Hair follicle dermal papilla cell (primary cell): ENCODE results near the genes SAMD13 and SYDE2.

GRCh38 chr1:81920114-81920790, 119.5 kb downstream of the ADGRL2 start:
- CAGE, long polyA plus RNA, result no peak

- CAGE, long polyA plus RNA, result no peak
These were observed 361.7 kb downstream of the ADGRL2 start for GRCh38 chr1:82162538-82162797.

- CAGE, long polyA plus RNA, result no peak
These were observed 816.7 kb downstream of the TTLL7 start for GRCh38 chr1:83181982-83182962.

DNA sequence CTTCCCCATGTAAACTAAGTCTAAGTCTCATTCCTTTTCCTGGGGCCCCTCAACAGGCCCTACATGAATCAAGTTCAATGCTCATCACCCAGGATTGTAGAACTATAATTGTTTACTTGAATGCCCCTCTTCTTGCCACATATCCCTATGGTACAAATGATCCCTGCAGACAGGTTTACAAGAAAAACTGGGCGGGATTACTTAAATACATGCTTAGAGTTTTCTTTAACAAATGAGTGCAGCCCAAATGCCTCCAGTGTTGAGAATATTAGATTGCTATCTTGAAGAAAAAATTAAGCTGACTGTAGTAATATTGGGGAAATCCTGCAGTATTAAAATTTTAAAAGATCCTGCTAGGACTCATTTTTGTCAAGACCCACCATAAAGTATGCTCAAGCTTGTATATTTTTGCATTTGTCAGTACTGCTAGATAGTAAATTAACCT, 331.2 kb downstream of the TTLL7 start:
- CAGE, long polyA plus RNA, result no peak

- CAGE, long polyA plus RNA, result no peak
These were observed 138.0 kb downstream of the TTLL7 start for GRCh38 chr1:83860877-83861295.

GRCh38 chr1:84300898-84301827, at the start of gene SAMD13:
TSS of gene SAMD13 (plus strand) at chr1:84301708.
- CAGE, long polyA plus RNA, result no peak

GRCh38 chr1:84365555-84366395, 32.5 kb upstream of the DNASE2B start:
- CAGE, long polyA plus RNA, result no peak

- CAGE, long polyA plus RNA, result no peak
These were observed 485 bp upstream of the SPATA1 start for GRCh38 chr1:84505553-84506248.

DNA sequence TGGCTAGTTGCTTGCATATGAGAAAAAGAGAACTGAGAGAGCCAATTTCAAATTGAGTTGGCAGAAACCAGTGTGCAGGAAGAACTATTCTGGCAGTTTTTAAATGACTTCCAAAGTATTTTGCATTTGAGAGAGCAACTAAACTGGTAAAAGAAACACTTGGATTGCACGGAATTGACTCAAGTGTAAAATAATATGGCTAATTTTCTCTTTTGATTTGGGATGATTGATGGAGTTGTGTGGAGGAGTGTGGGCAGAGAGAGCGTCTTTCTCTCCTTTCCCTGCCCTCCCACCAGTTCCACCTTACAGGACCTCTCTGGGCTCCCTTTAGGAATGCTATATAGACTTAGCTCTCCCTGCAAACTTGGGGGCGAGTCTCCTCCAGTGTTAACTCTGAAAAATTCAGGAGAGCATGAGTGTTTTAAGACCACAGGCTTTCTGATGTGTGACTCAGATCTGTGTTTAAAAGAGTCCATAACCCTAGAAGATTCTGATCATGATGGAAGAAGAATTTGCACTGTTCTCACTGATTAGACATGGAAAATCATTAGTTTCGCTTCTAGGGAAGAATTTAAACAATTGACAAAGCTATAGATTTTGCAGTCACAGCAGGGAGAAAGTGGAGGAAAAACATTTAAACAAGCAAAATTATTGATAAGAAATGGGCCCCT, 24.8 kb upstream of the CTBS start:
- CAGE, long polyA plus RNA, result no peak

DNA sequence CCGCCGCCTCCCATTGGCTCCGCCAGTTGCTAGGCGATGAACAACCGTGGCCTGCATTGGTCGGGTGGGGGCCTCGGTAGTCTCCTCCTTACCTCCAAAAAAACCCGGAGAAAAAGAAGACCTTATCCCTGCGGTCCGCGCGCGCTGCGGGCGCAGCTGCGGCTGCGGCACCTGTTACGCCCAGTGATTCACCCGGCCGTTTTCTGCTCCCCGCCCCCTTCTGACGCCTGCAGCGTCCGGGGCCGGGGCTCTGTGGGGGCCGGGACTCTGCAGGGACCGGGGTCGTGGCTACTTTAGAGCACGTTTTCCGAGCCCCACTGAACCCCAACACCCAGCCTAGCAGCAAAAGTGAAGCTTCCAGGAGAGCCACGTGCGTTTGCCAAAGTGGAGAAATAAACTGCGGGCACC, 325 bp upstream of the SSX2IP start:
- CAGE, long polyA plus RNA, result no peak

- CAGE, long polyA plus RNA, result no peak
These were observed 2.6 kb upstream of the SSX2IP start for GRCh38 chr1:84692901-84693207.

- CAGE, long polyA plus RNA, result no peak
These were observed 21.1 kb downstream of the MCOLN3 start for GRCh38 chr1:85027207-85027557.

DNA sequence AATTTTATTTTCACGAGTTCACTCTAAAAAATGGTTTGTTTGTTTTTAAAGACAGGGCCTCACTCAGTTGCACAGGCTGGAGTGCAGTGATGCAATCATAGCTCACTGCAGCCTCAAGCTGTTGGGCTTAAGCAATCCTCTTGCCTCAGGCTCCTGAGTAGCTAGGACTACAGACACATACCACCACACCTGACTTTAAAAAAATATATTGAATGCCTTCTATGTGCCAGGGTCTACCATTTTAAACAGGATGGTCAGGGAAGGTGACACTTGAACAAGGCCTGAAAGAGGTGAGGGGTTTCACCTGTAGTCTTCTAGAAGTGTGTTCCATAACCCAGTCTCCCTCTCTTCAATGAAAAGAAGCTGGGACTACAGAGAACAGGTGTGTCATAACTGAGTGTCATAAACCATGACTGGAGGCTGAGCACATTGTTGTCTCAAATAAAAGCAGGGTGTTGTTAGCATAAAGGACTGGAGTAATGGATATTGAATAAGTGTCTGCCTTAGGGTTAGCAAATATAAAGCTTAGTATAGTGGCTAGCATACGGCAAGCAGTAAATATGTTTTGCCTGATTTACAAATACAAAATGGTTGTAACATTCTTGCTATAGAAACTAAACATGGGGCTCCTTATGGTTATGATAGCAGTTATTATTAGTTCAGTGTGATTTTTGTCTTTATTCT, 65.5 kb downstream of the SYDE2 start:
- CAGE, long polyA plus RNA, result no peak

DNA sequence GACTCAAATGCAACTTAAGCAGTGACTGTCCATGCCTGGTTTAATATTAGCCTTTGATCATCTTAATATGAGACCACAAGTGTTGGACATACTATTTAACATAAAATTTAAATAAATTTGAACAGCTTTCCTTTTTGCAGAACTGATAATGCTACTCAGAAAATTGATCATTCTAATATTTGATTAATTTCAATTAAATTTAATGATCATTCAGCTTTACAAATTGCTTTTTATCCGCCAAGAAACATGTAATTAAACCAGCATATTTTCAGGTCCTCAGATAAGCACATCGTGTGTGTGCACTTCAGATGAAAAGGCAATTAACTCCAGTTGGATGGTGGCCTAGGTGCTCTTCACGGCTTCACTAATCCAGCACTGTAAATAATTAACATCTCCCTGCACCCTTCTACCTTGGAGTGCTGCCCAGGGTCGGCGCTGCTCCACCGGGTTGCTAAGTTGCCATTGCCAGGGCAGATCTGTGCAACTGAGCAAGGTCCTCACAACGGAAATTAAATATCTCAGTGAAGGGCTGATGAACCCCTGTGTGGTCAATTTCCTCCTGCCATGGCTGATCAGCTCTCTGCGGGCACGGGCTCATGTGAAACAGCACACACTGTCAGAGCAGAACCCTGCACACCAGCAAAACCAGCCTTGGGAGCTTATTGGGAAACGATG, 63.3 kb downstream of the SYDE2 start:
- CAGE, long polyA plus RNA, result no peak

GRCh38 chr1:85153466-85153758, 47.4 kb downstream of the SYDE2 start:
- CAGE, long polyA plus RNA, result no peak

GRCh38 chr1:85200490-85201539, at the start of gene SYDE2:
TSS of gene SYDE2 (minus strand) at chr1:85201016.
- CAGE, long polyA plus RNA, result no peak

GRCh38 chr1:85229557-85230081, 28.8 kb upstream of the SYDE2 start:
- CAGE, long polyA plus RNA, result no peak

DNA sequence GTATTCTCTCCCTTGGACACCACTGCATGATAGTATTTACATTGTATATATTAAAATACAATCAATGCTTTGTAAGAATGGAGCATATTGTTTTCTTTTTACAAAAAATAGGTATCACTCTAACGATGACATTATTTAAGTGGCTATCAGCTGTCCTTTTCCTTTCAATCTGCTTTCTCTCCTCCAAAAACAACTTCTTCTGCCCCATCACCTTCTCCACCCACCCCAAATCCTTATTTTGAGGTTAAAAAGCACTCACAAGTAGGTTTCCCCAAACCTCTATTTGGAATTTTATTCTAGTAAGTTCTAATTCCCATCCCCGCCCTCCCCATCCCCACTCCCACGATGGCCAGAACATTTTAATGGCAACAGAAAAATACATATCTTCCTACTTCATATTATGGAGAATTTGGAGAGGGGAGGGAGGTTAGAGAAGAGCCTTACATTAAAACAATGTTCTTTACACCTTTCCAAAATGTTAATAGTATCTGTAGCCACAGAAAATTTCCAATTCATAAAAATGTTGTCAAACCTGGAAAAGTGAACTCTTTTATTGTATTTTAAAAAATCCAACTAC, 6.2 kb downstream of the C1orf52 start:
- CAGE, long polyA plus RNA, result no peak

- CAGE, long polyA plus RNA, result no peak
These were observed 1.4 kb downstream of the BCL10 start for GRCh38 chr1:85274798-85275578.

GRCh38 chr1:85297491-85298090, 21.2 kb upstream of the BCL10 start:
- CAGE, long polyA plus RNA, result no peak